SP-49 (cell line): Measurements from ENCODE around the genes APOO and SUPT20HL1.

GRCh38 chrX:20377952-20378437 is 111.3 kb upstream of the RPS6KA3 start:
- PRO-cap: no peak

GRCh38 chrX:21149113-21149312 is 225.2 kb upstream of the CNKSR2 start:
- PRO-cap: no peak

DNA sequence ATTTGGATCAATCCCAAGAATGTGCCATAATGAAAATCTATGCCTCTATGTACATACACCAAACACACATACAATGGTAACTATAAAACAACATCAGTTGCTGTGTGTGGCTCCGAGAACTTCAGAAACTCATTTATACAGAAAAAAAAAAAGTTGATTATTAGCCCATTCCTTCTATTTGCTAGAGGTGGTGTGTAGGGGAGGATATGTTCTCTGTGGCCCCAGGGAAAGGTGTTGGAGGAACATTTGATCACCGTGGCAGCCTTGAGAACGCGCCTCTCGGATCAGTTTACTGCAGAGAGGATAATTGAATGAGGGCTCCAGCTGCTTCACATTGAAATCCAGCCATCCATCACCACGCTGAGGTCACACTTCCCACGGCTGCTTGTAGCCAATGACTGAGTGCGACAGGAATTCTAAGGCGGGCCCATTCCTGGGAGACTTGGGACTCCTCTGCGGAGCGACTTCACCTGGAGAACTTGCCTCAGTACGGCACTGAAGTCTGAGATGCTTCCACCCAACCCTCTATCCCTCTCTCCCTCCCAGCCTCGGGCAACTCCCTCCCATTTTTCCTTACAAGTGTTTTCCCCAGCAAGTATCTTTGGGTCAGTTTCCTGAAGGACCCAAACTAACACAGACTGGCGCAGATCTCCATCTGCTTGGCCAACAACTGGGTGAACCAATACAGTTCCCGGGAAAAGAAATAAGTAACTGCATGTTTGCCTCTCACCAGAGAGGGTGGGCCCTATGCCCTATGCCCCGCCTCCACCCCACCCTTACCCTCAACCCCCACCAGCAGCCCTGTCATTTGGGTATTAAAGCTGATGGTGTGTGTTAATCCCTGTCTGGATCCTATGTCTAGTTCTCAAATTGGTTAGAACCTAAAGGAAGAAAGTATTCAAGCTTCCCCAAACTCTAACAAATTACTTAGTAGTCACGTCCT is 19.3 kb downstream of the SMPX start:
- PRO-cap: no peak

DNA sequence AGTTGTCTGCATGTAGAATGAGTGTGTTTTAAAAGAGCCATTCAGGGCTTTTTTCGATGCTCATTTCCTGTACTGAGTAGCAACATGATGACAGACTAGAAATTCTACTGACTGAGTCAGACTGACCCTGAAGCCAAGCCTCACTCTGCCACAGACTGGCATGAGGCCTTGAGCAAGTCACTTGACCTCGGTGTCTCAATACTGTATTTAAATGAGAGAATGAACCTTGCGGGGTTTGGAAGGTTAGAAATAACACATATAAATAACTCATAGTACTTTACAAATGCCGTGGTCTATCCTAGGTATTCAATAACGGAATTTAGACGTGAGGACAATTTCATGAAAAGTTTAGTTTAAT is 7.9 kb upstream of the SMS start:
- PRO-cap: no peak

DNA sequence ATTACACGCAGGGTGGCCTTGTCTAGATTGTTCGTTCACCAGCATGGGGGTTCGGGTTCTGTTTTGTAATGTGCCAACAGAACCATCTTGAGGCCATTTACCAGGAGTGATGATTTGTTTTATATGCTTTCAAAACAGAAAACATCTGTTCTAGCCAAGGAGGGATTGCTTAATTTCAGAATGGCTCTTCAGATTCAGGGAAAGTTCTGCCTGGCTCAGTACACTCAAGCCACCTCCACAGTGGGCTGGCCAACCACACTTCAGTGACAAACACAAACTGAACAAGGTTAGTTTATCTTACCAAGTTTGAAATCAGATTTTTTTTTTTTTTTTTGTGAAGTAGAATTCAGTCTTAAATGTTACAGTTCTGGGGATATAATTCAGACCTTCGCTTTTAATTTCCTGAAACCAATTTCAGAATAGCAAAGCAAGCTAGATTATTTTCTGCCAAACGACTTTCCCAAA is 23.3 kb downstream of the SMS start:
- PRO-cap: no peak

DNA sequence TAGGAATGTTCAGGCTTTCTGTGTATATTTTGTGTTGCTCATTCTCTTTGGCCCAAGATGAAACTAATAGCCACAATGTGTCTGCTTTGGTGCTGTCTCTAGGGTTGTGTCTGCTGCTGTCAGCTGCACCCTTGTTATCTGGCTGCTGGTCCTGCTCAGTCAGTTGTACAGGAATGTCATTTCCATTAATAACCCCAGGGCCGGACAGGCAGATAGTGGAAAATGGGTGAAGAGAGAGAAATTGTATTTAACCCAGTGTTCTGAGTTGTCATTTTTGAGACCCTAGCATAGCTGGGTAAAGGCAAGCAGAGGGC is 115.1 kb downstream of the PHEX start:
- PRO-cap: no peak

GRCh38 chrX:23333056-23333878 is 1.4 kb upstream of the PTCHD1 start:
- PRO-cap: no peak

DNA sequence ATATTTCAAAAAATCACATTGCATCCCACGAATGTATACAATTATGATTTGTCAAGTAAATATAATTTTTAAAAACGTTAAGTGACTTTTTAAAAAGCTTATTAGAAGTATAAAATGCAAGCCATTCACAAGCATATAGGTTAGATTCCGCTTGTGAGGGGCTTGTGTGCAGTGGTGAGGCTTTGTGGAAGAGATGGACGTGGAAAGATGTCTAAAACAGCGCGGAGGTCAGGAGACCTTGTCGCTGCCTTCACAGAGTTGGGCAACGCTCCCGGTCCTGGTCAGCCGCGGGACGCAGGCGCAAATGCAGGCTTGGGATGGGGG is 261 bp upstream of the PRDX4 start:
- PRO-cap: bidirectional peak, plus-strand start outside the sequence, minus-strand start at position 279 of the sequence

DNA sequence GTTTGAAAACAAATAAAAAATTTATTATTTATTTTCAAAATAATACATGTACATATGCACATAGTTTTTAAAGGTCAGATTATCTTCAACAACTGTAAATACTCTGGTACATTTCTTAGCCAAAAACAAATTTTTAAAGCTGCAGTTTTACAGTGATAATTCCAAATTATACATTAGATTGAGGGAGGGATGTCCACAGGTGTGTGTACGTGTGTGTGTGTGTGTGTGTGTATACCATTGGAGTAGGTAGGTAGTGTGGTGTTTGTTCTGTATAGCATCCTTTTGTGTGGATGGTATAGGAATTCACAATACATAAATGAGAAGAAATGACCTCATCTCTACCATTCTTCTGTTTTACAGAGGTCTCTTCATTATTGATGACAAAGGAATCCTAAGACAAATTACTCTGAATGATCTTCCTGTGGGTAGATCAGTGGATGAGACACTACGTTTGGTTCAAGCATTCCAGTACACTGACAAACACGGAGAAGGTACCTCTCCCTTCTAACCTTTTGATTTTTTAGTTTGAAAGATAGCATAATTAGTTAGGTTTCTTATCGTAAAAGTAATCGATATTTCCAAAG is 14.8 kb downstream of the PRDX4 start:
- PRO-cap: no peak

DNA sequence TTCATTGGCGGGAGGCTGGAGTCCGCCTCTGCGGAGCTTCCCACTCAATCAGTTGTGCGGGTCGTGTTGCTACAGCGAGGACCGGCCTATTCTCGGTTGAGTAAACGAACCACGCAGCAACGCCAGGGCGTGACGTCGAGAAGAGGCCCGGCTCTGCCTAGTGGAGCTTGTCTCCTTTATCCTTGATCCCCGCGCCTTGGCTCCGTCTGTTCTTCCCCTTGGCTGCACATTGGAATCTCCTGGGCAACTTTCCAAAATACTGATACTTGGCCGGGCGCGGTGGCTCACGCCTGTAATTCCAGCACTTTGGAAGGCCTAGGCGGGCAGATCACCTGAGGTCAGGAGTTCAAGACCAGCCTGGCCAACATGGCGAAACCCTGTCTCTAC is 261 bp upstream of the ACOT9 start:
- PRO-cap: bidirectional peak, plus-strand start at position 51 of the sequence, minus-strand start outside the sequence

DNA sequence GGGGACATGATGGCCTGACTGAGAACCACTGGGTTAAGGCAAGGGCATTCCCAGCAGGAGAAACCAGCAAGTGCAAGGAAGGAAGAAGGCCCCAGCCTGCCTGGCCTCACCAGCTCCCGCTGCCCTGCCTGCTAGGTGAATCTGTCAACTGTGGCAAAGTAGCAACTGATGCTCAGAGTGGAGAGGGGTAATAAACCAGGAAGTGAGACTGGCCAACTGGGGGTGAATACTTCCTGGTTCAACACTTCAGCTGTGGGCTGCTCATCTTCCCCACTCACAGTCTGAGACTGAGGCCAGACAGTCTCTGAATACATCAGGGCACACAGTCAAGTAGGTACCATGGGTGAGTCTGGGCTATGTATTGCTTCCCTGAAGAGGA is 34.3 kb downstream of the SAT1 start:
- PRO-cap: bidirectional peak, plus-strand start at position 225 of the sequence, minus-strand start at position 210 of the sequence

DNA sequence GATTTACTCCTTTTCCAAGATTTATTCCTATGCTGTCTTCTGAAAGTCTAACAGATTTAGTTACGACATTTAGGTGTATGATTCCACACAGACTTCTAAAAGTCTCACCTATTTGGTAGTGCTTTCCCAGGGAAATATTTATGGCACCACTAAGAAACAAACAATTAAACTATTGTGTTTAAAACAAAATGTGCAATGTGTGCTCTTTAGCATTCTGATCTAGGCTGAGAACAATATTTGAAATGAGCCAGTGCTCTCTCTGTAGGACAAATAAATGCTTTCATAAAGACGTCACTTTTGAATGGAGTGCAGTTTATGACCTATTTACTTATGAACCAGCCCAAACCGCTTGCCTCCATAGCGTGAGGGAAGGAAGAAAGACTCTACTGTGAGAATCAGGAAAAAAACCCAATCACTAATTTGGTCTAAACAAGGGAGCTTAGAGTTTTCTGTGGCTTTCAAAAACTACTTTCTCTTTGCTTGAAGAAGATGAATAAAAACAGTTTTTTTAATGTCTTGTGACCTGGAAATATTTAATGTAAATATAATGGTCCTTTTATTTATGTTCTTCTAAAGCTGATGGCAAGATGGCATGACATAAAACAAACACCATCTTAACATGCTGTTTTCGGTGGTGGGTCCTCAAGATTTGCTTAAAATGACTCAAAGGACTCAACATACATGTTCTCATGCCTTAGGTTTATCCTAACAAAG is 39.5 kb downstream of the SAT1 start:
- PRO-cap: no peak

DNA sequence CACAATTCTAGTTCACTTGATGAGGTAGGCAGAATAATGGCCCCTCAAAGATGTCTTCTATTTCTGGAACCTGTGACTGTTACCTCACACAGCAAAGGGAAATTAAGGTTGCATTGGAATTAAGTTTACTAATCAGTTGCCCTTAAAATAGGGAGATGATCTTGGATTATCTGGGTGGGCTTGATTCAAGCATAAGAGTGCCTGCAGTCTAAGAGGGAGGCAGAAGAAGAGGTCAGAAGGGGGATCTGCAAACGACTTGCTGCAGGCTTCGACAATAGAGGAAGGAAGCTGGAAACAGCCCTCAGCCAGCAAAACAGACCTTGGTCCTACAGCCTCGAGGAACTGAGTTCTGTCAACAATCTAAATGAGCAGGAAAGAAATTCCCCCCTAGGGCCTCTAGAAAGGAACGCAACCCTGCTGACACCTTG is 61.3 kb downstream of the SAT1 start:
- PRO-cap: no peak

- PRO-cap: unidirectional peak, minus-strand start at chrX:23907534; bidirectional peak, plus-strand start at chrX:23908191, minus-strand start at chrX:23907702
Measured at GRCh38 chrX:23907060-23908251, at the start of gene APOO. APOO (minus strand) TSS chrX:23907938.

GRCh38 chrX:24024944-24025214 is 2.1 kb downstream of the KLHL15 start:
- PRO-cap: no peak

- PRO-cap: bidirectional peak, plus-strand start at chrX:24025446, minus-strand start at chrX:24025289
Measured at GRCh38 chrX:24025399-24026370, 1.3 kb downstream of the KLHL15 start.

DNA sequence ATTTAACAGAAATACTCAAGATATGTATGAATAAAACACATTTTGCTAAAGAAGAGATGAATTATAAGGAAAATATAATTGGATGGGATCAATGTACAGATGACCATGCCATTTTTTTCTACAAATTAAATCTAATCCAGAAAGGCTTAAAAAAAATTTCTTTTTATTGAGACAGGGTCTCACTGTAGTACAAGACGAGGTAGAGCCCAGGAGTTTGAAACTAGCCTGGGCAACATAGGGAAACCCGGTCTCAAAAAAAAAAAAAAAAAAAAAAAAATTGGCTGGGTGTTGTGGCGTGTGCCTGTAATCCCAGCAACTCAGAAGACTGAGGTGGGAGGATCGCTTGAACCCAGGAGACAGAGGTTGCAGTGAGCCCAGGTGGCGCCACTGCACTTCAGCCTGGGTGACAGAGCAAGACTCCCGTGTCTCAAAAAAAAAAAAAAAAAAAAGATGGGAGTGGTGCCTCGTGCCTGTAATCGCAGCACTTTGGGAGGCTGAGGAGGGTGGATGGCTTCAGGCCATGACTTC is 26.7 kb downstream of the EIF2S3 start:
- PRO-cap: no peak

GRCh38 chrX:24188143-24188864 is 38.8 kb downstream of the ZFX start:
- PRO-cap: no peak

DNA sequence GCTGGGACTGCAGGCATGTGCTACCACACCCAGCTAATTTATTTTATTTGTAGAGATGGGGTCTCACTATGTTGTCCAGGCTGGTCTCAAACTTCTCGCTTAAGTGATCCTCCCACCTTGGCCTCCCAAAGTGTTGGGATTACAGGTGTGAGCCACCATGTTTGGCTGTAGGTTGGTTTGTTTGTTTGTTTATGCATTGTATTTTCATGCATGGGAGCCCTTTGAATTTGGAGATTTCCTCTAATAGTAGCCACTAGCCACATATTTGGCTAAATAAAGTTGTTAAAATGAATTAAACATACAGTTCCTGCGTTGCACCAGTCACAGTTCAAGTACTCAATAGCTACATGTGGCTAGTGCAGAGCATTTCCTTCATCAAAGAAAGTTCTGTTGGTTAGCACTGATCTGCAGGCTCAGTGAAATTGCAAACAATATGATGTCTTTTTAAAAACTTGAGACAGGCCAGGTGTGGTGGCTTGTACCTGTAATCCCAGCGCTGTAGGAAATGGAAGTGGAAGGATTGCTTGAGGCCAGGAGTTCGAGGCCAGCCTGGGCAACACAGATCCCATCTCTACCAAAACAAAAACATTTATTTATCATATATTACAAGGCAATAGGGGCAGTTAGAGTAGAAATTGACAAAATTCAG is 47.3 kb downstream of the ZFX start:
- PRO-cap: no peak

DNA sequence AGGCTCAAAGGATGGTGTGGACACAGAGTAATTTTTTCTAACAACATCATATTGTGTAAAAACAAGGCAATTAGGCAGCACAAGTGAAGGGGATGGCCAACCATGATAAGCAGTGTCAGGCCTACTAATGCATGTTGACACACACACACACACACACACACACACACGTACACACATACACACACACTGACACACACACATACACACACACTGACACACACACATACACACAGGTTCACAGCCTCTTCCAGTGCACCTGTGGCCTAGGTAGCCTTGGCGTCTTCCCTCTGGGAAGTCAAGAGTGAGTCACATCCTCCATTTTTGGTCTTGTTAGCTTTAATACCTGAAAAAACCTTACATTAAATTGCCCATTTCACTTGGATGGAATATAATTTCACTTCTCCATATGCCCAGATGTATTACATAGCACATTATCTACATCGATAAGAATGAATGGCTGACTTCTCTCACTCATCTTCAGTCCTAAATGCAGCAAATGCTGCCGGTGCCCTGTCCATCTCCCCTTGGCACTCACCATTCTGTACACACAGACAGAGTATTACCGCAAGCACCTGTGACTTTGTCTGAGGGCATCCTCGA is at the start of gene SUPT20HL1:
TSS of gene SUPT20HL1 (plus strand) at position 316 of the 600 bp plus-strand sequence.
- PRO-cap: no peak